ENCODE measurements around the genes OR8K5, OR5J2, OR8K1, OR5M11, OR5AP2 and OR9G1.

DNA sequence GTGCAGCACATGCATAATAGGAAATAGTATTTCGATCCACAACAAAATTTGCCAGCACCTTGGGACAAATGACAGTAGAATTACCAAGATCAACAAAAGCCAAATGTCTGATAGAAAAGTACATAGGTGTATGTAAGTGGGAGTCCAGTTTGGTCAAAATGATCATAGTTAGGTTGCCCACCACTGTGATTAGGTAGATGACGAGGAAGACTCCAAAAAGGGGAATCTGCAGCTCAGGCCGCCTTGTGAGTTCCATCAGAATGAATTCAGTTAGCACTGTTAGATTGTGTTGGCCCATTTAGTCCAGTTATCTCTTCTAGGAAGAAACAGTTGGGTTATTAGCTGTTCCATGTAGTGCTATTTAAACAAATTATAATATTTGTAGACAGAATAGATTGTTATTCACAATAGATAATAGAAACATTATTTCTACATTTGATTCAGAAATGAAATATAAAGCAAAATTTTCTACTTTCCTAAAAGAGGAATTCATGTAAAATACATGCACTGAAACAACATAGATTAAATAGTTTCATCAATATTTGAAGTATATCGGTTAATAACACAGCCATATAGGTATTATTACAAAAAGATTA lies at the start of gene OR8K5:
Gene OR8K5, minus strand, starts transcription at position 298 of the 596 bp plus-strand sequence.
- RRBS: no CpG with 5 or more reads among the region's 4 CpGs

DNA sequence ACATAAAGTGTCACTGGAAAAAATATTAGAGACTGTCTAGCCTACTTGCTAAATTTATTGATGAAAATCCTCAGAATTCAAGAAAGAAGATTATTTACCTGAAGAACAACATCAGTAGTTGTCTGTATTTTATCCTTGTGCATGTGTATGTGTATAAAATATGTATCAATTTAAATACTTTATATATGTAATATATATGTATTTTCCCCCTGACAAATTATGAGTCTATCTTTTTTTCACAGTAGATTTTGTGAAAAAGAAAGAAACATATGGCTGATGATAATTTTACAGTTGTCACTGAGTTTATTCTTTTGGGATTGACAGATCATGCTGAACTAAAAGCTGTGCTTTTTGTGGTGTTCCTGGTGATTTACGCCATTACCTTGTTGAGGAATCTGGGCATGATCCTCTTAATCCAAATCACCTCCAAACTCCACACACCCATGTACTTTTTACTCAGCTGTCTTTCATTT lies at the start of gene OR5J2:
Gene OR5J2, plus strand, starts transcription at position 270 of the 473 bp plus-strand sequence.
- RRBS: no CpG with 5 or more reads among the region's 1 CpG

DNA sequence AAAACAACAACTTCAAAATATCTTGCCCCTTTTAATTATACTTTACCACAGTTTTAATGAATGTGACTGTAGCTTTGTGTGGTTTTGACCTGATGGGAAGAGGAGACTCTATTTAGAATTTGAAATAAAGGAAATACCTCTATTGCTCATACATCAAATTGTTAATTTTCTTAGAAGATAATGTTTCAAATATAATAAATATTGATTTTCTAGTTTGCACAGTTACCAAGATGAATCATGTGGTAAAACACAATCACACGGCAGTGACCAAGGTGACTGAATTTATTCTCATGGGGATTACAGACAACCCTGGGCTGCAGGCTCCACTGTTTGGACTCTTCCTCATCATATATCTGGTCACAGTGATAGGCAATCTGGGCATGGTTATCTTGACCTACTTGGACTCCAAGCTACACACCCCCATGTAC lies at the start of gene OR8K1:
Gene OR8K1, plus strand, starts transcription at position 231 of the 428 bp plus-strand sequence.
- RRBS: no CpG with 5 or more reads among the region's 1 CpG

DNA sequence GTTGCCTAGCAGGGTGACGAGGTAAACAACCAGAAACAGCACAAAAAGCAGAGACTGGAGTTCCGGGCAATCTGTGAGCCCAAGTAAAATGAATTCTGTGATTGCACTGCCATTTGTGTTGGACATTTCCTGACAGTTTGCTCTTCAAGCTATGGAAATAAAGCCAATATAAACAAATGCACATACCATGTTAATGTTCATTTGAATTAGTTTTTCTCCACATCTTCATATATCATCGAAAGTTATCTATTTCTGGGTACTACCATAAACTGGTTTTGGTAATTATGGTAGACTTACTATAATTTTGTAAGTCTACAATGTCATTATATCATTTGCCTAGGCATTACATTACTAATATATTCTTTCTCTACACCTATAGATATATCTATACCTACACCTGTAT lies at the start of gene OR5M11:
Gene OR5M11, minus strand, starts transcription at position 126 of the 403 bp plus-strand sequence.
- RRBS: no CpG with 5 or more reads among the region's 3 CpGs

- RRBS: no CpG with 5 or more reads among the region's 2 CpGs
Observed at GRCh38 chr11:56642257-56642653, at the start of gene OR5AP2. OR5AP2 (minus strand) TSS chr11:56642439.

DNA sequence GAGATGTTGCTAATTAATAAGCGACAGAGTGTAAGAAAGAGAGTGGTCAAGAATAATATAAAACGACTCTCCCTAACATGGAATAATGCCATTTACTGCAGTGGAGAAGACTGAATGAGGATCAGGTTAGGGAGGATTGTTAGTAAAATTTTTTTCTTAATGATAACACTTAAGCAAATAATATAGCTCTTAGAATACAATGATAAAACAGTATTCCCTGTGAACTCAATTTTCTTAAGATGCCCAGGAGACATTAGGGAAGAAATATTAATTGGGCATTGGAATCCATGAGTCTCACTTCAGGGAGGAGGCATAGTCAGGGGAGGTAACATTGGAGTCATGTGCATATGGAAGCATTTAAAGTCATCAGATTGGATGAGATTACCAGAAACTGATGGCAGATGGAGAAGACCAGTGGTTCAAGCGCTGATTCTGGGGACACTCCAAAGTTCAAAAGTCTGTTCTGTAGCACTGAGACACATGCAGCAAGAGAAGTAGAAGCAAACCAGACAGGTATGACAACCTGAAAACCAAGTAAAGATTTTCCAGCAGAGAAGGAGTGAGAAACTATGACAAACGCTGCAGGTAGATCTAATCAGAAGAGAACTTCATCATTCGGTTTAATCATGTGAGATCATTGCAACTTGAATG lies at the start of gene OR9G1:
Gene OR9G1, plus strand, starts transcription at position 418 of the 651 bp plus-strand sequence.
- RRBS: no CpG with 5 or more reads among the region's 5 CpGs

DNA sequence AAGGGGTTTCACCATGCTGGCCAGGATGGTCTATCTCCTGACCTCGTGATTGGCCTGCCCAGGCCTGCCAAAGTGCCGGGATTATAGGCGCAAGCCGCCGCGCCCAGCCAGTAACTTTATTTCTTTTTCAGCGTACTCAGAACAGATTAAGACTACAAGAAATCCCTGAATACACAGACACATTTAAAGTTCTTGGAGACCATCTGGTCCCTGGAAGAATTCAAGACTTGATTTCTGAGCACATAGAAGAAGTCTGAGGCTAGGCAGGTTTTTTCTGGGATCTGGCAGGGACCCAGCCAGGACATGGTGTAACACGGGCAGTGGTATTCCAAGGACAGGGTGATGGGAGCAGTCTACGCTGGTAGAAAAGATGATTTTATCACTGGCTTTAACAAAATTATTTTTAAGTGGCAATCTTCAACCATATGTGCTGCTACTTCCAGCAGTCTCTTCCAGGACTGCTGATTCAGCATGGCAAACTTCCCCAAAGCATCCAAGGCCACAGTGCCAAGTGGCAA lies 105.3 kb upstream of the OR5AK2 start:
- RRBS: no CpG with 5 or more reads among the region's 9 CpGs

DNA sequence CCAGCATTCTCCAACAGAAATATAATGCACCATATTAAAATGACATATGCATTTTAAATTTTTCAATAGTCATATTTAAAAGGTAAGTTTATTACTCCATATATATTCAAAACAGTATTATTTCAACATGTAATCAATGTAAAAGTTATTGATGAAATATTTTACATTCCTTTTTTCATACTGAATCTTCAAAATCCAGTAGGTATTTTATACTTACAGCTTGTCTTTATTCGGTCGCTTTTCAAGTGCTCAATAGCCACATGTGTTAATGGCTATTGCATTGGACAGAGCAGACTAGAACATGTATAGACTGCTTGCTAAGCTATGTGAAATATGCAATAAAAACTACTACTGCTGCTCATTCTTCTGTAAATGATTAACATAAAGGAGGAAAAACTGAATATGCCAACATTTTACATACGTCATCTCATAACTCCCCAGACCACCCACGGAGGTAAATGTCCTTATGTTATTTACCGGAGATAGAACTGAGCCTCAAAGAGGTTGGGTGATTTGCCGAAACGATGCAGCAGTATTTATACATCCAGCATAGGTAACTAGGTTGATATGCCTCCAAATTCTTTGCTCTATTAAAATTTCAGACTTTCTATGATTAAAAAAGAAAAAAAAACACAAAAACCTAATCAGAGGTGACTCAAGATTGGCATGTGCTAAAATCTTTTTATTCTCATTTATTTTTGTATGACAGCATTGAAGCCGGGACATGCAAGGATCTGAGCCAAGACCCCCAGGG lies 78.7 kb upstream of the OR5AK2 start:
- RRBS: no CpG with 5 or more reads among the region's 8 CpGs

GRCh38 chr11:57292954-57293388 lies 31.8 kb downstream of the TNKS1BP1 start:
- RRBS: no CpG with 5 or more reads among the region's 7 CpGs

DNA sequence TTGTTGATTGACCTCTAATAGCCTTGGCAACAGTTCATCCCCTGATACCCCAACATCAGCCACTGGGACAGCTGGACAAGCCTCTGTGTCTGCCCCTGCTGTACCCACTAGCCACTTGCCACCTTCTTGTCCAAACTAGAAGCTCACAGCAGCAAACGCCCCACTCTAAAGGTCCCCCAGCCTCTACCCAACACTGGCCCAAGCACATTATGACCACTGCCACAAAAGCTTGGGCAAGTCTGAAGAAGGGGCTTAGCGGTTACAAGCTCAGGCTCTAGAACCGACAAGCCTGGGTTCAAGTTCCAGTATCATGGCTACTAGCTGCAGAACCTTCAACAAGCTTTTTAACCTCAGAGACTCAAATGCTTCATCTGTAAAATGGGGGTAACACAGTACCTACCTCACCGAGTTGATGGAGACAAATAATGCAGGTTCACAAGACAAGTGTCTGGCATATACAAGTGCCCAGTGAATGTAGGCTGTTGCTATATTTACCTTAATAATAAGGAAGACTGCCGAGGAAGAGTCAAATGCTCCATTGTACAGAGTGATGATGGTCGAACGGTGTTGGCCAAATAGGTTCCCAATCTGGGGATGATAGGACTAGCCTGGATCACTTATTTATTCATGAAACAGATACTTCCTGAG lies 6.3 kb downstream of the SLC43A3 start:
- RRBS: no CpG with 5 or more reads among the region's 7 CpGs

DNA sequence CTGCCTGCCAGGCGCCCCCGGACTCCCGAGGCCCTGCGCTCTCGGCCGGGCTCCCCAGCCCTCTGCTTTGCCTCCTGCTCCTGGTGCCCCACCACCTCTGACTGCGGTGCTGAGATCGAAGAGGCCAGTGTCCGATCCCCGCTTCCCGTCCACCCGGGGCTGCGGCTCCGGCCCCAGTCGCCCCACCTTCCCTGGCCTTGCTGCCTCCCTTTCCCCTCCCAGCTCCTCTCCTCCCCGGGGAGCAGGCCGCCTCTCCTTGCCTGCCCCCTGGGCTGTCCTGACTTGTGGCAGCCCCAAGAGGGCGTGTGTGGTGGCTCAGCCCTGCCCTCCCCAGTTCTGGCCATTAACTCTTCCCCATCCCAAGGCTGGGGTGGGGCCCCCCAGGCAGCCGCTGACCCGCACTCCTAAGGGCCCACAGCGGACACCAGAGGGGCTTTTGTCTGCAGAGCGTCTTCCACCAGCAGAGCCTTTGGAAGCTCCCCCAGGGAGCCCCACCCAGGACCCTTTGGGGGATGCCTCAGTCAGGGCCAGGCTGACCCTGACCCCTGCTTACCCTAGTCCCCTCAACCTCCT lies 16.6 kb downstream of the RTN4RL2 start:
- RRBS: 9% methylated on average over 4 of the region's 22 CpGs

- RRBS: no CpG with 5 or more reads among the region's 12 CpGs
Observed at GRCh38 chr11:57491515-57492159, 23.9 kb downstream of the SLC43A1 start.

- RRBS: no CpG with 5 or more reads among the region's 12 CpGs
Observed at GRCh38 chr11:57526628-57527396, 3.7 kb downstream of the TIMM10 start.

DNA sequence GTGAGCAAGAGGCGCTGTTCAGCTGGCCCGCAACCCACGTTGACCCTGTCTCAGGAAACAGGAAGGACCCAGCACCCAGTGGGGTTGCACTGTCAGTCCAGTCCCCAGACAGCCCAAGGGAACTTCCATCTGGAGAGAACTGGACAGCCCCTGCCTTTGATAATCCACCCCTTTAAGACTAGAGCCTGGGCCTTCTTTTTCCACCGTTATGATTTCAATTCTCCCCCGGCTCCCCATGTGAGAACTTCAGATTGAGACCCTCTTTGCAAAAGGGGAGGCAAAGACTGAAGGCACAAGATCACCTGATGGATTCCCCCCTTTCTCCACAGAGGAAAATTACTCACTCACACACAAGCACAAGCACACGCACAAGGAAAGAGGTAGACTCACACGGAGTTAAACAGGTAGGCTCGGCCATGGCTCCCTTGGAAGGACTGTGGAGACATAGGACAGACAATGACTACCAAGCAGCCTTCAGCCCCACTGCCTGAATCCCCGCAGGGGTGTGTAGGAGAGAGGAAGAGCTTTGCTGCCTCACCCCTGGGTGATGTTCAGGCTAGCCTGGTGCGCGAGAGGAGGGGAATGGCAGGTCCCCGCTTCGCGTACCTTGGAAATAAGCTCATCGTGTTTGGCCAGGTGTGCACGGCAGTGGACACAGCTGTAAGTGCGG lies 3.2 kb downstream of the YPEL4 start:
- RRBS: no CpG with 5 or more reads among the region's 17 CpGs

- RRBS: no CpG with 5 or more reads among the region's 22 CpGs
Observed at GRCh38 chr11:57648897-57649734, 596 bp downstream of the YPEL4 start.

GRCh38 chr11:57672381-57673276 lies 4.7 kb downstream of the ZDHHC5 start:
- RRBS: no CpG with 5 or more reads among the region's 9 CpGs

- RRBS: no CpG with 5 or more reads among the region's 3 CpGs
Observed at GRCh38 chr11:57735620-57736322, 5.5 kb upstream of the SELENOH start.

- RRBS: no CpG with 5 or more reads among the region's 4 CpGs
Observed at GRCh38 chr11:57776026-57776578, 14.5 kb downstream of the CTNND1 start.

- RRBS: no CpG with 5 or more reads among the region's 11 CpGs
Observed at GRCh38 chr11:57903314-57904202, 120.1 kb upstream of the OR9Q1 start.